Measurements from ENCODE around the gene PCP2.

DNA sequence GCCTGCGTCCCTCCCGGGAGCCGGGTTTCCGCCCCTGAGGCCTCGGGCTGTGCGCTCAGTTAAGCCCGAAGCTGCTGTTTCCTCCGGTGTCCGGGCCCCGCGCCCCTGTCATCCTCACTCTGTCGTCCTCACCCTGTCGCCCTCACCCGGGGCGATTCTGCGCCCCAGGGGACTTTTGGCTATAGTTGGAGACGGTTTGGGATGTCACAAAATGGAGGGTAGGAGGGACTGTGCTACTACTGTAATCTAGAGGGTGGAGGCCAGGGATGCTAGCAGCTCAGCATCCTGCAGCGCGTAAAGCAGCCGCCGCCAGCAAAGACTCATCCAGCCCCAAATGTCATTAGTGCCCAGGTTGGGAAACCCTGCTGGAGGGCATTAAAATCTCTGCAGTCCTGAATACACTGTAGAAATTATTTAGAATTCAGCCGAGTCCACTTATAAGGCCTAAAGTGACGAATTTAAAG is 338 bp downstream of the ZNF557 start:
- PRO-cap, 3 experiments, result no peak in any of the 3 experiments

DNA sequence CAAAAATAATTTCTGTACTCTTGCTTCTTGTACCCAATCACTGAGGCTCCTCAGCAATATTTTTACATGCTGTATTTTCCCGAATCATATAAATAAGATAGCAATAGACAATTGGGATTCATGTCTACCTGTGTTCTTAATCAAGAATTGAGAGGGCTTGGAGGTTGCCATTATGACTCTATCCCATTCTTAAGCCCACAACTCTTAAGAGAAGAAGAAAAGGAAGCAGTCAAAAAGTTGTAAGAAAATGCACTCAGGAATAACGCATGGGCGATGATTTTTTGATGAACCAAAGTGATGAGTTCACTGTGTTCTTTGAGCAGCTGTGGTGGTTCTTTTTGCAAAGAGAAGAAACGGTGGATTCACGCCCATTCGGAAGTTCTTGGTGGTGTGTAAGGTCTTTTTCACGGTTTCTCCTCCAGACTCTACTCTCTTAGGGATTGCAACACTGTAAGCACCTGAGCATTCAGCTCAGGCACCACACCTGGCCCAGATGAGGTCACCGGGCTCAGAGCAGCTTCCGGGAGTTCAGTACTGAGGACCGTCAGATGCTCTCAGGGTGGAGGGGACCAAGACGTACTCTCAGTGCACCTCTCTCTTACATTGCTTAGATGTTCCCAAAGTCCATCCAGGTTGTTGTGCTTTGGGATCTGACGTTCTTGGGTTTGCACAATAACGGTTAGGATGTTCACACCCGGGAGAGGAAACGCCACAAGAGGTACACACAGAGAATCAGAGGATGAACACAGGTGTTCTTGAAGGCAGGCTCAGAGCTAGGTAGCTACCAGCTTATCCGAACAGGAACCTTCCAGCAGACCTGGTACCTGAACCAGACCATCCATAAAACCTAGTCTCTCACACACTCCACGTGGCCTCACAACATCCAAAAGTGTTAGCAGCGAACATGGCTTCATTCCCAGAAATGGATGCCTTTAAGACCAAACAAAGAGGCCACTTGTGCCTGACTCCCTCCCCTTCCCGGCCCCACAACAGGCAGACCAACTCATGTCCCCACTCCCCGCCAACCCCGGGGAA is 45.8 kb downstream of the ZNF557 start:
- PRO-cap, 3 experiments, result peak in 1 of 3 experiments; most common minus-strand start position 431 of the sequence (in 1)

GRCh38 chr19:7170375-7170836 is 100.9 kb downstream of the ZNF557 start:
- PRO-cap, 3 experiments, result no peak in any of the 3 experiments

DNA sequence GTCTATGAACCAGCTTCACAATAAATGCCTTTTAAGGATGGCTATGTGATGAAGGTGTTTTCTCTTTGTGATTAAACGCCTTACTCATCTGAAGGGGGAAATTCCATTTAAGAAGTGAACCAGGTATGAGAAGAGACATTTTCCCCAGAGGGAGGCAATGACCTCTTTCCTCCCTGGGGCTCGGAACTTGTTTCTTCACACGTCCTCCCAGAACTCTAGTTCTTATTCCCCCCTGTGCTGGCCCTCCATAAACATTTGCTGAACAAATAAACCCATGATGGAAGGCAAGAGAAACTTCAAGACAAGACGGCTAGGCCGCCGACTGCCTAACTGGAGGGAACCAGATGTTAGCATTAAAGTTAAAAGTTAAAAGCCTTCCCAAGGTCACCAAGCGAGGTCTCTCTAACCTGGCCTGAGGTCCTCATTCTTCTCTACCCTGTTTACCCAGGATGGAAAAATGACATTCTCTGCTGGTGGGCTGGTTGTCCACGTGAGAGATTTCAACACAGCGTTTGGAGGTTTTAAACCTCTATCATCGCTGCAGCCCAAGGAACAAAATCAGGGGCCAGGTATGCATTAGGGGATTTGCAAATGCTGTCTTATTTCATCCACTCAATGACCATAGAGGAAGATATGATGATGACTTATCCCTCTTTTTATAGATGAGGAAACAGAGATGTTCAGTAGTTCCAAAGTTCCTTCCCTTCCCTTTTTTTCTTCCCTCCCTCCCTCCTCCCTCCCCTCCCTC is 80.0 kb downstream of the INSR start:
- PRO-cap, 3 experiments, result peak in 1 of 3 experiments; most common minus-strand start position 332 of the sequence (in 1)

DNA sequence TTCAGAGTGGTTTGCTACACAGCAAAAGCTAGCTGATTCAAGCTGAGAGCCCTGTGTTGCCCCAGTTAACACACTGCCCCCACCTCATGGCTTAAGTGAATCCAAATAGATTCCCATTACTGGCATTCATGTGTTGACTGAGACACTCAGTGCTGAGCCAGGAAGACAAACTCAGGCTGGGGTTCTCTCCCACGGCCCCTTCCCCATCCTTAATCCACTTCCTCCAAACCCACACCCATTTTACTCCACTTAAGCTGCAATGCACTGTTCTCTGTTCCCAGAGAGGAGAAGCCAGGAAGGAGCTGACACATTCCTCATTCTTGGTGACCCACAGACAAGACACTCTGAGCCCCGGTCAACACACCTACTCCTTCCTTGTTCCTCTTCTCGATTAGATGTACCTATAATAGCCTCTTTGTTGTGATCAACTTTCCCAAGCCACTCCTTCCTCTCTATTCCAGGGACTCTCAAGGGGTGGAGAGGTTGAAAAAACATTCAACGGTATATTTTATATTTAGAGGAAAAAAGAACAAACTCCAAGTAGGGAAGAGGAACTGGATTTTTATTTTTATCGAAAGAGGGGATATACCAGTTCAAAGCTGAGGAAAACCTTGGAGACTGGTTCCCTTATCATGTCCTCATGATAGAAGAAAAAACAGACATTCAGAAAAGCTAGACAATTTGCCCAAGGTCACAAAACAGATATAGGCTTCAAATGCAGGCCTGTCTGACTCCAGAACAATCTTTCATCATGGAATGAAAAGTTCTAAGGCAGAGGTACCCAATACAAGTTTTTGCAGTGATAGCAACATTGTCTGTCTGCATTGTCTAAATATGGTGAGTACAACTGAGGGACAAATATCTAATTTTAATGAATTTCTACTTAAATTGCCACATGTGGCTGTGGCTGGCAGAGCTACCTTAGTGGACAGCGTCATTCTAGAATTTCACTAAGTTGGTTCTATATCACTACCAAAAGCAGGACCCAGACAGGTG is 46.9 kb downstream of the INSR start:
- PRO-cap, 3 experiments, result peak in 1 of 3 experiments; most common plus-strand start position 280 of the sequence (in 1); most common minus-strand start position 277 of the sequence (in 1)

GRCh38 chr19:7257658-7258098 is 36.5 kb downstream of the INSR start:
- PRO-cap, 3 experiments, result no peak in any of the 3 experiments

- PRO-cap, 3 experiments, result peak in 3 of 3 experiments; most common plus-strand start chr19:7395145 (in 1); most common minus-strand start chr19:7395041 (in 3)
These were observed 46.0 kb downstream of the ARHGEF18 start for GRCh38 chr19:7394571-7395282.

DNA sequence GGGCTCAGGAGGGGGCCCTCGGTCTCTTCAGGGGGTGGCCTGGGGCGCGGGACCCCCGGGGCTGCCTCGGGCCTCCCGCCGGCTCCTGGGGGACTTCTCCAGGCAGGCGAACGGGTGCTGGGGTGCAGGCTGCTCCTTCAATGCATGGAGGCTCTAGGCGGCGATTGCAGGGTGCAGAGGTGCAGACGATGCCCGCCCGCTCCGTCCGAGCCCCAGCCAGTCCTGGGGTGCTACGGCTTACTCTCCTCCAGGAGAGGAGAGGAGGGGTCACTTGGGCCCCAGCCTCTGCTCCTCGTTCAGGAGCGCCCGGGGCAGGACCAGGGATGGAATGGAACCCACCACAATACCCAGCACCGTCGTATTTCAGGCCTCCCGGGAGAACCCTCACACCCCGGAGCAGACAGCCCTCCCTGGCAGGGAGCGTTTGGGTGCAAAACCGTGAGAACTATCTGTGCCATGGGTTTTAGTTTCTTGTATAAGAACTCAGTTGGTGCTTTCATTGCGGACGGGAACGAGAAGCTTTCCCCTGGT is 46.6 kb downstream of the ARHGEF18 start:
- PRO-cap, 3 experiments, result no peak in any of the 3 experiments

- PRO-cap, 3 experiments, result peak in 1 of 3 experiments; most common plus-strand start chr19:7415951 (in 1); most common minus-strand start chr19:7415657 (in 1)
These were observed 66.9 kb downstream of the ARHGEF18 start for GRCh38 chr19:7415493-7416148.

GRCh38 chr19:7479931-7481204 is 8.5 kb downstream of the PEX11G start:
- PRO-cap, 3 experiments, result peak in 1 of 3 experiments; most common plus-strand start chr19:7480578 (in 1)

GRCh38 chr19:7483685-7484124 is 5.1 kb downstream of the PEX11G start:
- PRO-cap, 3 experiments, result no peak in any of the 3 experiments

DNA sequence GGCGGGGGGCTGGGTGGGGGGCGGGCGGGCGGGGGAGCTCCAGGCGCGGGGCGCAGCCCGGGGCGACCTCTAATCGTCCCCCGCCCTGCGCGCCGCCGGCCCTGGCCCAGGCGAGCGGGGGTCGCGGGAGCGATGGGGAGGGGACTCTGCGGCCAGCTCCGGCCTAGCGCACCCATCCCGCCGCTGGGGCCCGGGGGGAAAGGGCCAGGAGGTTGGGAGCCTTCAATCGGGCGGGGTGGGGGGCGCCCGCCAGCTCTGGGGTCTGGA is 311 bp downstream of the ZNF358 start:
- PRO-cap, 3 experiments, result no peak in any of the 3 experiments

DNA sequence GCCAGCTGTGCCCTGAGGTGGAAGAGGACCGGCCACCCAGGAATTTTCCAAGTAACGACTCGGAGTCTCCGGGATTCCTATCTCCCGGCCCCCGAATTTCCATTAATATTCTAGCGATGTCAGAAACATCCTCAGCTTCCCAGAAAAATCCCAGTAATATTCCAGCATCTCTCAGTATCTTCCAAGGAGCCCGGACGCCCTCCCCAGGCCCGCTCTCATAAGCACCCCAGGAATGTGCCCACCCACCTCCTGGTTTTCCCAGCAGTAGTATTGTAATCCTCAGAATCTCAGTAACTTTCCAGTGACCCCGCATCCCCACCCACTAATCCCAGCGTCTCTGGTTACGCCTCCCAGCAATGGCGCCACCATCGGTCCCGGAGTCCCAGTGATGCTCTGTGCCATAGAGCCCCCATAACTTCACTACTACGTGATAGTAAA is 1.1 kb upstream of the PNPLA6 start:
- PRO-cap, 3 experiments, result peak in 2 of 3 experiments; most common plus-strand start position 282 of the sequence (in 1); most common minus-strand start position 219 of the sequence (in 1)

GRCh38 chr19:7560836-7561586 is 25.5 kb downstream of the PNPLA6 start:
- PRO-cap, 3 experiments, result no peak in any of the 3 experiments

DNA sequence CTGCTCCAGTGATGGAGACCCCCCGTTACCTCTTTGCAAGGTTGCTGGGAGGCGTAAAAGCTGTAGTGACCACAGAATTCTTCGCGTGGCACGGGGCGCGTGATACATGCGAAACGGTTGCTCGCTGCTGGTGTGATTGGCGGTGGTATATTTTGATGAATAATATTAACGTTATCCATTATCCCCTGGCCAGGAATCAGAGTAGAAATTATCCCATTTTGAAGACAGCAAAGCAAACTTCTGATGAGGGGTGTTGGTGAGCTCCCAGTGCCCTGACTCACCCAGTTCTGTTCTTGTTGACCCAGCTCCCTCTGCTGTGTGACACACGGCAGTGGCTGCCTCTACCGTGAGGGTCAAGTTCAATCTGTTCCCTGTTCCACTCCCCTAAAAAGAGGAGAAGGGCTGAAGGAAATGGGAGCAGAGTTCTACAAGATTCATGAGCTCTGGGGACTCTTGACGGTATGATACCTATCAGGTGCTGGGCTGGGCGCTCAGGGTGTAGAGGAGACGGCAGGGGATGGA is 2.0 kb downstream of the CAMSAP3 start:
- PRO-cap, 3 experiments, result no peak in any of the 3 experiments

DNA sequence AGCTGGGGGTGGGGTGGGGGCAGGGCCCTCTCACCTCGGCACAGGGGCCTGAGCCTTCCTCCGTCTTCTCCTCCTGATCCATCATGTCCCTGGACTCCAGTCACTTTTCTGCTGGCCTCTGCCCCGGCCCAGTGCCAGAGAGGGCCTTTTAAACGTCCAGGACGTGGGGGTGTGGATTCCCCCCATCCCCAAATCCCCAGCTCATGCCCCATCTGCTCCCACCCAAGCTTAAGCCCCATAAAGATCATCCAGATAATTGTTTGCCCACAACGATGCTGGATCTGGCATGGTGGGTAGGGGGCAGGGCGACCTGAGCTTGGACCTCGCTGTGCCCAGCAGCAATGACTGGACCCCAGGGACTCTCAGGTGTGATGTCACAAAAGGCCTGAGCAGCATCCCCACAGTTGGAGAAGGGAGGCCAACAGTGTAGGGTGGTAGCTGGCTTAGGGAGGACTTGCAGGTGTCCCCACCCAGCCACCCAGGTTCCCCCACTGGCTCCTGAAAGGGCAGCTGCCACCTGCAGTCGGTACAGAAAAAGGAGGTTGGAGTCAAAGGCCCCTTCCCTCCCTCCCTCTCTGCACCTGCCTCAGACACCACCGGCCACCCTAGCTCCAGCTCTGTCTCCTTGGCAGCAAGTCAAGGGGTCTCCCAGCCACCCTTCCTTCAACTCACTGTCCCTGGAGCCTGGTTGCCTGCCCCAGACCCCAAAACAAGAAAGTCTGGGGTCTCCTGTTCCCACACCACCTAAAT is at the start of gene PCP2:
TSS of gene PCP2 (minus strand) at position 347 of the 750 bp plus-strand sequence.
- PRO-cap, 3 experiments, result no peak in any of the 3 experiments

GRCh38 chr19:7832360-7833285 is 2.6 kb downstream of the EVI5L start:
- PRO-cap, 3 experiments, result no peak in any of the 3 experiments

- PRO-cap, 3 experiments, result peak in 2 of 3 experiments; most common plus-strand start chr19:7868889 (in 1); most common minus-strand start chr19:7869413 (in 1)
These were observed 5.2 kb downstream of the PRR36 start for GRCh38 chr19:7868826-7869503.

DNA sequence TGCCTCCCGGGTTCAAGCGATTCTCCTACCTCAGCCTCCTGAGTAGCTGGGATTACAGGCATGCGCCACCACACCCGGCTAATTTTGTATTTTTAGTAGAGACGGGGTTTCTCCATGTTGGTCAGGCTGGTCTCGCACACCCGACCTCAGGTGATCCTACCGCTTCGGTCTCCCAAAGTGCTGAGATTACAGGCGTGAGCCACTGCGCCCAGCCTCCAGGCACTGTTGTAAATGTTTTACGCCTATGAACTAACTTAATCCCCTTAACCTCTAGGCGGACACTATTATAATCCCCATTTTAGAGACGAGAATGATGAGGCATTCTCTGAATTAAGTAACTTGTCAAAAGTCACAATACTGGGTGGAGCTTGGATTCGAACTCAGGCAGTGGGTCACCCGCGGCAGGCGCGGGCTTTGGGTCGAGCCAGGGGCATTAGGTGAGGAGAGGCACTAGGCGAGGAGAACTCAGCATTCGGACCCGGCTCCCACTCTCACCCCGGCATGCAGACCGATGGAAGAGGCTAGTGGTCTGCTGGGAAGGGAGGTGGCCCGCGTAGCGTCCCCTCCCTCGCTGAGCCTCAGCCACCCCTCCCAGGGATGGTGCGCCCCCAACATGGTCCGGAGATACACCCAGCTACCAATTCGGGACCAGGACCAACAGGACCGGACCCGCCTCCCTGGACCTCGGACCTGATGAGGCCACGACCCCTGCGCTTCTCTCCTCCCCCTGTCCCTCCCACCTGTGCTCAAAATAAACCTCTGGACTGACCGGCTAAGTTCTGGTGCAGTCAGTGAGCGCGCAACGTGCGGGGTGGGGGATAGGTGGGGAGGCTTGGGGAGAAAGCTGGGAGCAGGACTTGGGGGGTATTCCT is 1.6 kb upstream of the SNAPC2 start:
- PRO-cap, 3 experiments, result no peak in any of the 3 experiments

DNA sequence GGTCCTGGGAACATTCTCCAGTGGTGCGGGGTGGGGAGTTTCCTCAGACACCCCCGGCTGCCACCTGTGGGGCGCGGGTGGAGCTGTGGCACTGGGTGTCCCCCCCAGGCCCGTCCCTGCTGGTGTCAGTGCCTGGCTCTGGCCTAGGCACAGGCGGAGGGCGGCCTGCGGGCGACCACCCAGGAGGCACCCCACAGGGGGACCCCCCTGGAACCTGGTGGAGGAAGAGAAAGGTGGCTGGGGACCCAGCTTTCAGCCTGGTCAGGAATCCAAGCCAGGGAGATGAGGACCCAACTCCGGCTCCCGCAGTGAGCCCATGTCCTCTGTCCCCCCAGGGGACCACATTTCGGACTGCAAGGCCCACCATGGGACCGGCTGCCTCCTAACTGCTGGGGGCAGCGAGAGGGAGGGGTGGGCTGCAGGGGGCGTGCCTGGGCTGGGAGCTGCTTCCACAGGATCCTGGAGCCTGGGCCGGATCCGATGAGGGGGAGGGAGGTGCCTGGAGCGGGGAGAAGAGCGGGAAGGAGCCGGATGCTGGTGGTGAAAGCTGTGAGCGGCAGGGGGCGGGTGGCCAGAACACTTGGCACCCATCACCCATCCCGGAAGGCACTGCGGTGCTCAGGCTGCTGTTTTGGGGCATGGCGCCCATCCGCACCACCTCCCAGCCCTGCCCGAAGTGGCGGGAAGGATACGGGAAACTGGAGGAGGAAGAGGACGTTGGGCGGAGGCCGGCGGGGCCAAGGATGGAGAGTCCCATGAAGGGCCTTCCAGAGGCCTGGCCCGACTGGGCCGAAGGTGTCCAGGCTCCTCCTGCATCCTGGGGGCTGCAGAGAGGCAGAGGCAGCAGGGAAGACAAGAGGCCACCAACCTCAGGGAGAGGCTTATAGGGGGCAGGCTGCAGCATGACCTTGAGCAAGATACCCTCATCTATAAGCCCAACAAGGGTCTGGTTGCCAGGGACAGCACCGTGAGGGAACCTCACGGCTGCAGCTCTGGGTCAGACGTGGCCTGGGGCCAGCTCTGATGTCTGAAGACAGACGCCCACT is 5.6 kb upstream of the CTXN1 start:
- PRO-cap, 3 experiments, result no peak in any of the 3 experiments